Hepatocyte (in vitro differentiated cells and primary cell): ENCODE results near the gene GSDME.

GRCh38 chr7:22357703-22358155, 775 bp upstream of the RAPGEF5 start:
- RAMPAGE, long total RNA = no peak
- RRBS = no CpG with 5 or more reads among the region's 5 CpGs

DNA sequence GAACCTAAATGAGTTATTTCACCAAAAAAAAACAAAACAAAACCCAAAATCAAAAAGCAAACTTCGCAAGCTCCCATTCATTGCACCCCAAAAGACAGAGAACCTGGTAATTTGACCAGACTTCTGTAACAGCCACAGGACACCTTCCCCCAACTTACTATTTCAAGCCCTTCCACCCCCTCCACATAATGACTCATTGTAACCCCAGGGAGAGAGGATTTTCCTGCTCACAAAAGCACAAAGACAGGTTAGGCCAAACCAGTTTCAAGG, 66.9 kb downstream of the STEAP1B start:
- RAMPAGE, long total RNA = no peak
- RRBS = no CpG with 5 or more reads among the region's 1 CpG

DNA sequence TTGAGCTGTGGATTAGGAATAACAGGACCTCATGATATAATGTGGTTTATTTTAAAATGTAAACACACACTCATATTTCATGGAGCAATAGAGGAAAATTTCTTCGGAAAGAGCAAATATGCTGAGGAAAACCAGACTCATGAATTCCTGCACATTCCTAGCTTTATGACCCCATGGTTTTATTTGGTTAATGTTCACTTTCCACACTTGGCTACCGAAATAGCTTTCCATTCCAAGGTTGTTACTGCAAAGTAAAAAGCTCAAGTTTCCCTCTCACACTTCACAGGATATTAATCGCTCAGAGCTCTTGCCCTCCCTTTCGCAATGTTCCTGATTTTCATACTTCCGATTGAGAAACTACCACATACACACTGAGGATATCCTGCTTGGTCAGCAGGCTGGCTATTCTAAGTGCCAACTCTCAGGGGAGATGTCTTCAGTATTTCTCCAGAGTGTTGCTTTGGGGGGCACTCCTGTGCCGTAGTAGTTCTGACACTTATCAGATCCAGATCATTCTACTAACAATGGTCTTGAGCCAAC, 77.5 kb upstream of the STEAP1B start:
- RAMPAGE, long total RNA = no peak
- RRBS = no CpG with 5 or more reads among the region's 6 CpGs

DNA sequence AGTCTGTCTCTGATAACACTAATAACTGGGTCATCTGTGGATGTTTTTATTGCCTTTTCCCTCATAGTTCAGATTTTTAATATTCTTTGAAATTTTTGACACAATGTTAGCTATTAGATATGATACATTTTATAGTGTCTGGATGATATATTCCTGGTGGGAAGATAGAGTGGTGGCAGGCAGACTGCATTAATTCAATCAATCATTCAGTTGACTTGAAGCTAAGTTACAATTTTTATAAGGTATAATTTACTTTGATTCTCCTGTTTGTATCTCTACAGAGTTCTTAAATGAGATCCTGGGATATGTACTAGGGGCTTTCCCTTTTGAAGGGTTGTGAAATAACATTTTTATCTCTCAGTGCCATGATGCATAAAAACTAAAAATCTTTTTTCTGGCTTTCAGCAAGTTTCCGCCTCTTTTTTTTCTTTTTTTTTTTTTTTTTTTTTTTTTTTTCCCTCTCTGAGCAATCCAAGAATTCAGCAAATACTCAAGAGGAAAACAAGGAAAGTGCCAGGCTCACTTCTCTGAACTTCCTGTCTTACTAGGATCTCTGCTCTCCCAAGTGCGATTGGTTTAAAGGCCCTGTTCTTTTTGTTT, 80.1 kb downstream of the HYCC1 start:
- RAMPAGE, long total RNA = no peak
- RRBS = no CpG with 5 or more reads among the region's 2 CpGs

GRCh38 chr7:23106926-23107583, 1.5 kb downstream of the KLHL7 start:
- RAMPAGE, long total RNA = no peak
- RRBS = no CpG with 5 or more reads among the region's 6 CpGs

DNA sequence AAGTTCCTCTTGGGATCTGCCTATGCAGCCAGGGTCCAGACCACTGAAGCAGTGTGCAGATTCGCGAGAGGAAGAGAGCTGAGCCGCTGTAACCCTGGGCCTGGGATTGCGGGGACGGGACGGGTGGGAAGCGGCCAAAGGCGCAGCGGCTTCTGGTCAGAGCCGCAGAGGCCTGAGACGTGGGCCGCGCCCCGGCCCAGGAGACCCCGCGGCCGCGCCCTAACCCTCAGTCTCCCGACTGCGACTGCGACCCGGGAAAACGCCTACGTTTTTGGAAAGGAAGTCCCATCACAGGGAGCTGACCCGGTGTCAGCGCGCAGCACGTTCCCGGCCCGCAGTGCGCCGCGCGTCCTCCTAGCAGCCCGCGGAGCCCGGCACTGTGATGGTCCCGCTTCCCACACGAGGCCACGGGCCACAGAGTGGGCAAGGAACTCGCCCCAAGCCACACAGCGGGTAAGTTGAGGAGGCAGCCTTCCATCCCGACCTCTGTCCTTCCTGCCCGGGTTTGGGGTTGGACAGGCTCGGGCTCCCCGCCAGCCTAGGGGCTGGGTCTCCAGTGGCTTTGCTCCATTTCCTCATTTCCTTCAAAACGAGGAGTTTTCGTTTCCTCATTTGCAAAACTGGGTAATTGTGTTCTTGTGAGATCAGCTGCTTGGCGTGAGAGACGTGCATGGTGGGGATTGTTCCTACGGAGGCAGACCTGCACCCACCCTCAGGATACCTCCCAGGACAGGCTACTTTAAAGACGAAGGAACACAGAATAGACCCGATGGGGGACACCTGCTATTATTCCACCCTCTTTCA, 1.2 kb downstream of the GPNMB start:
- RAMPAGE, long total RNA = no peak
- RRBS = 3% methylated on average over 18 of the region's 53 CpGs

DNA sequence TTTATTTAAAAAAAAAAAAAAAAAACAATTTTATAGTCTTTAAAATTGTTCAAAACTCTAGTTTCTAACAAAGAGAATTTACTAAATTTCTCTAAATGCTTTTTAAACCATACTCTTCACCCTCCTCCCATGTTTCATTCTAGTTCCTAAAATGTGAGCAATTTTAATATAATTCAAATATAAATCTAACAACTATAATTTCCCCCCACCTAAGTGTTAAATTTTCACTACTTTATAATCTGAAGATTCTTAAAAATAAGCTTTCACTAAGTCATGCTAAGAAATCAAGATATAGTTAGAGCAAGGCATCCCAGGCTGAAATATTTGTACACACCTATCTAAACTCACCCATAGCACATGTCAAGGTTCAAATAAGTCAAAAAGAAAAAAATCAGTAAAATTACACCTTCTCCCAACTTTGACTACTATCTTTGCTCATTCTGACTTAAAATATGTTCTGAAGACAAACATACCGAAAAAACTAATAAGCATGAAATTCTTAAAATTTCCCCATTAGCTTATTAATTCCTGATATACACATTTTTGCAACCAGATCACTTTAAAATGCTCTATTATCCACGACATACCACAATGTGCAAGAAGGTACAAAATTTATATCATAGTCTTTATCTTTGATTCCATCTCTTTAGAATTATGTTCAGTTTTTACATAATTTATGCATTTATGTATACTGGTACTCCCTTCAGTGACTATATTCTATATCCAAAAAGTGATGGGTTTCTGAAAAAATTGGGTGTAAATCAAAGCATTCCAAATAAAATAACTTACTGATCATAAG, 9.0 kb downstream of the TRA2A start:
- RAMPAGE, long total RNA = no peak
- RRBS = no CpG with 5 or more reads among the region's 2 CpGs

GRCh38 chr7:24574433-24574779, 1.2 kb downstream of the PALS2 start:
- RAMPAGE, long total RNA = no peak
- RRBS = no CpG with 5 or more reads among the region's 11 CpGs

DNA sequence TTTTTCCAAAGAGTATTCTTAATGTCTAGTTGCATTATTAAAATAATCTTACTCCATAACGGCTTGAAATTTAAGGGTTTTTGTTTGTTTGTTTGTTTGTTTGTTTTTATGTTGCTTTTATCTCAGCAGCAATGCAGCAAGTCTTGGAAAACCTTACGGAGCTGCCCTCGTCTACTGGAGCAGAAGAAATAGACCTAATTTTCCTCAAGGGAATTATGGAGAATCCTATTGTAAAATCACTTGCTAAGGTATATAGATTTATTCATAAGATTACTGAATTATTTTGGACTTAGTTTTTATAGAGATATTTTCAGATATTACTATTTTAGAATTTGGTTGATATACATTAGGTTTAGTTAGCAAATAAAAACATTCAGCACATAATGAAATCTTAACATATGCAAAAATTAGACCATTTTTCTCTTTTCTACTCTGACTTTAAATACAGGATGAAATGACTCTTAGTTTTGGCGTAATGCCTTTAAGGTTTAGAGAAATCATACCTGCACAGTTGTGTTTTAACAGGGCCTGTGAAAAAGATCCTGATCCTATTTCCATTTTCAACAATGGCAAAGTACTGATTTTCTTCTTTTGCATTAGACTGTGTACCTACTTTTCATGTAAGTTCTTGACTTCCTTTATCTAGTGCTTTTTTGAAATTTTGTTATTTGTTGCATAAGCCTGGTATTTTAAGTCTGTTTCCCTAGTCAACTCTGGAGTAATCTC, 50.4 kb downstream of the PALS2 start:
- RAMPAGE, long total RNA = no peak
- RRBS = no CpG with 5 or more reads among the region's 4 CpGs

GRCh38 chr7:24756585-24757722, at the start of gene GSDME:
Gene GSDME (minus strand): TSS chr7:24757464.
- RAMPAGE, long total RNA = no peak
- RRBS = 1% methylated on average over 49 of the region's 99 CpGs

DNA sequence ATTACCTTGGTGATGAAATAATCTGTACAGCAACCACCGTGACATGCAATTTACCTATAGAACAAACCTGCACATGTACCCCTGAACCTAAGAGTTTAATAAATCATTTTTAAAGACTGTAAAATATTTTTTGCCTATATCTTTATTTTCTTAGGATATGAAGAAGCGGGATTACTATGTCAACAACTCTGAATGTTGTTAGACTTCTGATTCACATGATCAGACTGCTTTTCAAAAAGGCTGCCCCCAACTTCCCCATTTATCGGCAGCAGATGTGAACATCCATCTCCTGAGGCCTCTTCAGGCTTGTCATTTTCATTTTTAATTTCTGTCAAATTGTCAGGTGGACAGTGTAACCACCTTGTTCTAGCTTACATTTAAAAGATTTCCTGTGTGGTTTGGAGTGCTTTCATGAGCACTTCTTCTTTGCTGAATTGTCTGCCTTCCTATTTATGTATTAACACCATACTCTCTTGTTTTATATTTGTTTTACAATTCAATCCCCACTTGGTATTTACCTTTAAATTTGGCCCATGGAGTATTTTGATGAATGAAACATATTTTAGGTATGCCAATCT, 78.8 kb upstream of the GSDME start:
- RAMPAGE, long total RNA = no peak
- RRBS = no CpG with 5 or more reads among the region's 3 CpGs

DNA sequence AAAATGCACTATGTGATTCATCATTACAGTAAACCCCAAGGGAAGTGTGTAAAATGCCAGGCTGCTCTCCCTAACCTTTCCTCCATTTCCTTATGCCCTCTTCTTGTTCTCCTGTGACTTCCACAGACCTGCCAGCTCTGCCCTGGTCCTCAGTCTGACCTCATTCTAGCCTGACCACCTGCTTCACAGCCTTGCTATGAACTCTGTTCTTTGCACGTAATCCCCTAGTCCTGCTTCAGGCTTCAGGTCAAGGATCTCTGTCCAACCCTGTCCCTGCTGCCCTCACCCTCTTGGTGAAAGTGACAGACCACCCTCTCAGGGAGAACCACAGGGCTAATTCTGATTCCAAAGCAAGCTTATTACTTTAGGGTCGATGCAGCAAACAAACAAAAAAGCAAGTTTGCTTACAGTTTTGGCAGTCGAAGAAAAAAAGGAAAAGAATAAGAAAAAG, 57.4 kb downstream of the OSBPL3 start:
- RAMPAGE, long total RNA = no peak
- RRBS = no CpG with 5 or more reads among the region's 3 CpGs

- RAMPAGE, long total RNA = no peak
- RRBS = no CpG with 5 or more reads among the region's 5 CpGs
Measured at GRCh38 chr7:24970780-24971257, 9.2 kb downstream of the OSBPL3 start.

- RAMPAGE, long total RNA = no peak
- RRBS = no CpG with 5 or more reads among the region's 2 CpGs
Measured at GRCh38 chr7:25116964-25117534, 8.0 kb downstream of the CYCS start.

DNA sequence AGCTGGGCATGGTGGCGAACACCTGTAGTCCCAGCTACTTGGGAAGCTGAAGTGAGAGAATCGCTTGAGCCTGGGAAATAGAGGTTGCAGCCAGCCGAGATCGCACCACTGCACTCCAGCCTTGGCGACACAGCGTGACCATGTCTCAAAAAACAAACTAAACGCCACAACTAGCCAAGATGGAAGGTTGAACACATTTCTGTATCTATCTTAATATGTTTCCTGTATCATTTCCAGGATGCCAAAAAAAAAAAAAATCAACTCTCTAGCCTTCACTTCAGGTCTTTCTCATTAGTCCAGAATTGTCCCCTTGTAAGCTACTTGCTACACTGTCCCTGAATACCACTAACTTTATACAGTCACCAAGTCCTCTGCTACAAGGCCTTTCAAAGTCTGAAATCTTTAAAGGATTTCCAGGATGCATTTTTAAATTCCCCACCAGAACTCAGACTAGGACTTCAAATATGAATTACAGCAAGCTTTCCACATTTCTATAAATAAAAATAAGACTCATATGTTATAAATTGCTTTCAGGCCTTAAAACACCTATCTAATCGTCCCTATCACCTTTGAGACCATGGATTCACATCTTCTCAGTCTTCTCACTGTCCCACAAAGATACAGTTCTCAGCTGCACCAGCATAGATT, 3.2 kb downstream of the CYCS start:
- RAMPAGE, long total RNA = no peak
- RRBS = no CpG with 5 or more reads among the region's 8 CpGs

GRCh38 chr7:25126647-25127194, 1.7 kb upstream of the CYCS start:
- RAMPAGE, long total RNA = no peak
- RRBS = no CpG with 5 or more reads among the region's 3 CpGs

DNA sequence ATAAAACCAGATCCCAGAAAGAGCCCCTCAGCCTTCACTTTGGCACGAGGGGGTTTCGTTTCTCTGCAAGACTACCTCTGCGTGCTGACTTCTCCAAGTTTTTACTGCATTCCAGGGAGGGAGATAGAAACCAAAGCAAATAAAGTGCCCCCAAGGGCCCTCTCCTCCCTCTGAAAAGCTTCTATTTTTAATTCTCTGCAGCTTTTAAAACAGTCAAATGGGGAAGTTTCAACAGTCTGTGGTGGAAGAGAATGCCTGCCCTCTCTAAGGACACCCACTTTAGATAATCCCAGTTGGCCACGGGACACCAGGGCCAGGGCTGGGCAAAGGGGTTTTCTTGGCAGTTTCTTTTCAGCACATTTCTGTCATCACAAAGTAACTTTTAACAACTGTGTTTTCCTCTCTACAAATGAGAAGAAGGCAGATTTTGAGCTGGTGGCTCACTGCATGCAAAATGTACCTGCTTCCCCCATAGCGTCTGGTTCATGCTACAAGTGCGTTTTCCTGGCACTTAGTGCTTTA, 386.8 kb upstream of the NPVF start:
- RAMPAGE, long total RNA = no peak
- RRBS = no CpG with 5 or more reads among the region's 6 CpGs

- RAMPAGE, long total RNA = no peak
- RRBS = no CpG with 5 or more reads among the region's 12 CpGs
Measured at GRCh38 chr7:25750528-25751316, 401.3 kb upstream of the NFE2L3 start.

DNA sequence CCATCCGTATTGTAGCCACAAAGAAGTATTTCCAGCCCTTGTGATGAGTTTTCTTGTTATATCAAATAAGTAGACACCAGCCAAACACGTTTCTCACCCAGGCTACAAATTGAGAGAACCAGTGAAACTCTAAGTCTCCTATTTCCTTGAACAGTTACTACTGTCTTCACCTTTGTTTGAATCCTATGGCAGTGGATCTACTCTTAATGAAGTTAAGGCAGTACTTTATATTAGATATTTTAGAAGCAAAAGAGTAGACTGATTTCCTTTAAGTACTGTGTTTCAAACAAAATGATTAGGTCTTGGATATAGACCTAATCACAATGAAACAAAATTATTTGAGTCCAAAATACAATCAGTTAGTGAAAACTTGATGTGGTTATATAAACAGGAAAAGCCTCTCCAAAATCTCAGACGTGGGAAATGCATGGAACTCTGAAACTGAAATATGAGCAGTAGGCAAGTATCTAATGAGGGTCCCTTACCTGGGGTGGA, 234.4 kb upstream of the NFE2L3 start:
- RAMPAGE, long total RNA = no peak
- RRBS = no CpG with 5 or more reads among the region's 3 CpGs

- RAMPAGE, long total RNA = no peak
- RRBS = no CpG with 5 or more reads among the region's 2 CpGs
Measured at GRCh38 chr7:26193706-26194161, 6.8 kb downstream of the HNRNPA2B1 start.